HL-60 (cell line): ENCODE measurements around a stretch of chr3.

DNA sequence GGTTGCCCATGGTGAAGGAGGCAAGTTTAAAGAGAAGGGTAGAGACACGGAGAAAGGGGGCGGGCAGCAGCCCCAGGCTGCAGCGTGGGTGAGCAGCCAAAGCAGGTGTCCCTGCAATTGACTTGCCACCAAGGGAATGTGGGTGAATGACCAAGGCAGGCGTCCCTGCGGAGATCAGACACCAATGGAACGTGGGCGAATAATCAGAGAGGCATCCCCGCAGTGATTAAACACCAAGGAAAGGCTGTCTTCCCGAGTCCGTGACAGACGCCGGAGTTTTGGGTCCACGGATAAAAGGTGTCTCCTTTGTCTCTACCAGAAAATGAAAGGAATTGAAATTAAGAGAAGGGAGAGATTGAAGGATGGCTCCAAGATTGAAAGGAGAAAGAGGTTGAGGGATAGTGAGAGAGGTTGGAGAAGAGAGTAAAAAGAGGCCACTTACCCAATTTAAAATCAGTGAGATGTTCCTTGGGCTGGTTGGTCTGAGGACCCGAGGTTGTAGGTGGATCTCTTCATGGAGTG lies 16.1 kb downstream of the MAP3K13 start:
- RRBS: no CpG with 5 or more reads among the region's 14 CpGs

DNA sequence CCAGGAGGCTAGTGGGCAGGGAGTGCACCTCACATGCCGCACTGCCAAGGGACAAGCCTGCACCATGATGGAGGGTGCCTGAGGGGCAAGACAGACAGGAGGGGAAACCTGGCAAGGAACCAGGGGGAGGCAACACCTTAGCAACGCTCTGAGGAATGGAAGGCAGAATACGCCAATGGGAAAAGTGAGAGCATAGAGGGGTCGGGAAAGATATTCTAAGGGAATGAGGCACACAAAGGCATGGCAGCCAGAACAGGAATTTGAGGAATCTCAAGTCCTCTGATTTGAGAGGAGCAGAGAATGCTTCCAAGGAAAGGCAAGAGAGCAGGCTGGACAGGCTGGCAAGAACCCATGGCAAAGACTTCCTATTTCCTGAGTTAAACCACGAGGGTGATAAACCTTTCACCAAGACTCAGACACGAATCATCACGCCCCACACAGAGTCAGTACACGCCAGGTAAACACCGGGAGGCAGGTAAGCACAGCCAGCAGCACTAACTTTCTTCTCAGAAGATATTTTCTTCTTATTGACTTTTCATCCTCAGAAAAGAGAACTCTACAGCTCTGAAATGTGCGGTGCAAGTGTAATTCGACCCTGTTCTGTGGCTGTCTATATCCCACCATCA lies 109.8 kb downstream of the IGF2BP2 start:
- RRBS: no CpG with 5 or more reads among the region's 11 CpGs

GRCh38 chr3:185764495-185765072 lies 60.3 kb downstream of the IGF2BP2 start:
- RRBS: no CpG with 5 or more reads among the region's 5 CpGs

GRCh38 chr3:185820788-185821628 lies 3.8 kb downstream of the IGF2BP2 start:
- RRBS: no CpG with 5 or more reads among the region's 5 CpGs

GRCh38 chr3:185915712-185916658 lies 21.8 kb downstream of the TRA2B start:
- RRBS: no CpG with 5 or more reads among the region's 7 CpGs

- RRBS: no CpG with 5 or more reads among the region's 3 CpGs
Observed at GRCh38 chr3:185922051-185922554, 15.7 kb downstream of the TRA2B start.

- RRBS: no CpG with 5 or more reads among the region's 12 CpGs
Observed at GRCh38 chr3:185938131-185938399, 251 bp upstream of the TRA2B start.

DNA sequence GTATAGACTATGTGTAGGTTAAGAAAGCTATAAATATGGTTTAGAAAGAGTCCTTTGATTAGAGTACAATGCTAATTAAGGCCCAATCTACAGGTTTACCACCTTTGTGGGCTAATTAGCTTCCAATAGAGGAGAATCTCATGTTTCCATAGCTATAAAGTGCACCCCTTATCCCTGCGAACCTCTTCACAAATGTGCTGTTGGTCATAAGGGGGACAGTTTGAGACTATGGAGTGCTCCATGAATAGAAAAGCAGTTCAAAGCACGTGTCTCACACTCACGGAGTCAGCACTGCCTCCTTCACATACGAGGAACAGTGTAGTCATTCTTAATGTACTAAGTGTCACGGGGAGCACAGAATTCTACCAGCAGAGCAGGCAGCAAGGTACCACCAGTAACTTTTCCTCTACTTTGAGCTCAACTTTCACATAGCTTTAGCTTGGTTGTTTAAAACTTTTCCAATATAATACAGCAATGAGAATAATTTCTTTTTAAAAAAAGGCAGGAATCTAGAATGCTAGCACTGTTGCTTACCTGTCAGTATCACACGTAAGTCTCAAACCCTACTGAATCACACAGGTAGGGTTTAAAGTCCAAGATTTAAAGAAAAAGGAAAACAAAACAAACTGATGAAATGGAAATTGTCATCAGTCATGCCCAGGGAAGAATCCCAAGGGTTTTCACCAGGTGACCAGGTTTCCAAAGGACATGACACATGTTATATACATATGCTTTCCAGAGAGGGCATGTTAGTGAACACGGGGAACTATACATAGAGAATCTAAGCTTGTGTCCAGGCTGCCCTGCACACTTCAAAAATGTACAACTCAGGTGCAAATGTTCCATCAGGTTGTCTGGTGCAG lies 61.9 kb downstream of the ETV5 start:
- RRBS: no CpG with 5 or more reads among the region's 7 CpGs

GRCh38 chr3:186121936-186122500 lies 13.1 kb upstream of the ETV5 start:
- RRBS: no CpG with 5 or more reads among the region's 3 CpGs

DNA sequence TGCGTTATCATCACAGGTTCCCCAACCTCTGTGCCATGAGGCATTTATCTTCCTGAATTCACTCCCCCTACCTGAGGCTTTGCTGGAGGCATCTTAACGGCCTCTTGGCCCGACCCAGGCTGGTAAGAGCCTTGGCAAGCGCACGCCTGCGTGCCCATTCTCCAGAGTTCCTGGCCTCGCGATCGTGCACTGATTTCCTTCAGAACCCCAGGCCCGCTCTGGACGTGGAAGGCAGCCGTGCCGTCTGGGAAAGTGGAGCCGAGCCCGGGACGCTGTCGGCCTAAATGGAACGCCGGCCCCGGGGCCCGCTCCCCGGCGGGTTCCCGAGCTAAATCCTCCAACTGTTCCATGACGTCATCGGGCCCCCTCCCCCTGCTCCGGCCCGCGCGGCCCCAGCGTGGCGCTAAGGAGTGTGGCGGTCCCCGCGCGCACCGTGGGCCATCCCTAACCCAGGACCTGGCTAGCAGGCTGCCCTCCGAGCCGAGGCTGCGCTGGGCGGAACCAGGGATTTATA lies 84.6 kb upstream of the ETV5 start:
- RRBS: over 99% methylated on average over 6 of the region's 41 CpGs

GRCh38 chr3:186281067-186281542 lies 80.9 kb downstream of the DGKG start:
- RRBS: no CpG with 5 or more reads among the region's 3 CpGs

DNA sequence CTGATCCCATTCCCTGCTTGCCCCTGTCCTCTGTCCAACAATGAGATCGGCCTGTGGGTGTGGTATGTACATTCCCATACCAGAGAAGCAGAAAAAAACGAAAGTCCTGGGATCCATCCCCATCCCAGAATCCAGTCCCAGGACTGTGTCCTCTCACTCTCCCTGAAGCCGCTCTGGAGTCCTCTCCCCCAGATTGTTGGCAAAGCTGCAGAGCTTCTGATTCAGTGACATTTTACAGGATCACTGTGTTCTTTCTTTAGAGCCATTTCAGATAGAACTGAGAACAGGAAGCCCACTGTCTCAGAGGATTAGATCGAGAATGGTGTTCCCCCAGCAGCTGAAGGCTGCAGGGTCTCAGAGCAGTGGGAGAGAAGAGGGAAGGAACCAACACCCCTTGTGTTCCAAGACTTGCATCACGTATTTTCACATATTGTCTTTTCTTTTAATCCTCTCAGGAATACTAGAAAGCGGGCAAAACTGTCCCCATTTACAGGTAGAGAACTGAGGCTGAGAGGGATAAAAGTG lies 21.6 kb upstream of the DGKG start:
- RRBS: no CpG with 5 or more reads among the region's 6 CpGs

DNA sequence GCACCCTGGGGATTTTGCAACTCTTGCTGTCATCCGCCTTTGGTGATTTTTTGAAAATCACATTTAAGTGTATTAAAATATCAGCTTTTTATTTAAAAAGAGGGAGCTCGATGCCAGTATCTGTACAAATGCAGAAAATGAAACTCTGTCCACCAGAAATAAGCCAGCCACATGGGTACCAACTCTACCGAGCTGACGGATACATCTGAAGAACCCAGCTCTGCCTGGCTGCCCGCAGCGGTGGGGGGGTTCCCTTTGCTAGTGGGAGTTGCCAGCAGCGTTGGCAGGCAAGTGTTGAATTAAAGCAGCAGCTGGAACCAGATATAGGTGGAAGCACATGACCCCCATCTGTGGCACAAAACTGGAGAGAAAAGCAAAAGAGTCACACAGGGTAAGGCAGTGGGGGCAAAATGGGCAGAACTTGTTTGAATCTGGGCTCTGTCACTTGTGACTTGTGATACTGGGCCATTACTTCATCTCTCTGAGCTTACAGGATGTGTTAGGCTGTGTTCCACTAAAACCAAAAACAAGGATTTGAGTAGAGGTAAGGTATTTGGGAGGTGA lies 17.9 kb downstream of the CRYGS start:
- RRBS: no CpG with 5 or more reads among the region's 7 CpGs

GRCh38 chr3:186532568-186533204 lies 11.5 kb downstream of the CRYGS start:
- RRBS: no CpG with 5 or more reads among the region's 2 CpGs

- RRBS: 94% methylated on average over 3 of the region's 15 CpGs
Observed at GRCh38 chr3:186596666-186597335, 16.1 kb upstream of the AHSG start.

DNA sequence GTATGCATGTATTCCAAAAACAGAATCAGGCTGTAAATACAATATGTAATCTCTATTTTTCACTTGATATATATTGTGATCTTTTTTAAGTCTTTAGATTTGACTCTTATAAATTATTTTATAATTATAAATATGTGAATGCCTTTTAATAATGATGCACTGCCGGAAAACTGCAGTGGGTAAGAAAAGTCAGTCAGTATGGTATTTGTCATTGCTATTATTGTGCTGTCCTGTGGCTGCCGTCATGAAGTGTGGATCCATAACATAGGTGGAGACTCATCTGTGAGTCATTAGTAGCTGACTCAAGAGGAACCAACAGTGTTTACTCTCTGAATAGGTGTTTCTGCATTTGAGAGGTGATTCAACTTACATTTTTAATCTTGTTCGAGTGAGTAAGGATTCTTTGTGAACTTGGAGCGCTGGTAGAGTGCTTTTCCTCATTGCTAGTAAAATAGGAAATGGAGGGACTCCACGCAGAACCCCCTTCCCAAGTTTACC lies 30.5 kb upstream of the EIF4A2 start:
- RRBS: no CpG with 5 or more reads among the region's 5 CpGs

DNA sequence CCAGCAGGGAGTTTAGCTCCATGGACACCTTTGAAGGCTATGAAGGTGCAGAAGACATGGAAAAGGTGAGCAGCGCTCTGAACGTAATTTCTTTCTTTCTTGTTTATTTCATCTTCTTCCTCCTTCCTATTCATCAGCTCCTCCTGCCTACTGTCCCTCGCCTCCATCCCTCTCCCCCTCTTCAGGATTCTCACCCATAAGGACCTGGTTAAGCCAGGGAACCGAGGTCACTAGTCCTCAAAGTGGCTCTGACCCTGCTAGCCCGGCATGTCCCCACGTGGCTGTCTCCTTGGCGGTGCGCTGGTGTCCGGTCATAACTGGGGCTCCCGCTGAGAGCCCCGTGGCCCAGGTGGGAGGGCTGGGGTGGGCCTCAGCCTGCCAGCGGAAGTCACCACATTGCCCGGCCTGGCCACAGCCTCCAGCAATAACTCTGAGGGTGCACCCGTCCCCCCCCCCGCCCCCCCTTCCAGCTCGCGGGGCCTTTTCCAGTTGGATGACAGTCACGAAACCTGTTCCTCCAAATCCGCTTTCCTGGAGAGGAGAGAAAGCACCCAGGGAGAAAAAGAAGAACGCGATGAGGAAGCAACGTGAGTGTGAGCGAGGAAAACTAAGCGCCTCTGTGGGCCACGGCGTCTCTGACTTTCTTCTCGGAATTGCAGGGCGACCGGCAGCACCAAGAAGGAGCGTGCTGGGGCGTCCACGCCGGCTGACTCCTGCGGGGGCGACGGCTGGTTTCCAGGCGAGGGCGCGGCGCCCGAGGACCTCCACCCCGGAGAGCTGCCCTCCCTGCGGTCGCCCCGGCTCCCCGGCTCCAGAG lies 15.7 kb upstream of the ADIPOQ start:
- RRBS: 7% methylated on average over 15 of the region's 46 CpGs

- RRBS: 3% methylated on average over 5 of the region's 53 CpGs
Observed at GRCh38 chr3:186931155-186932183, 1.1 kb downstream of the ST6GAL1 start.

DNA sequence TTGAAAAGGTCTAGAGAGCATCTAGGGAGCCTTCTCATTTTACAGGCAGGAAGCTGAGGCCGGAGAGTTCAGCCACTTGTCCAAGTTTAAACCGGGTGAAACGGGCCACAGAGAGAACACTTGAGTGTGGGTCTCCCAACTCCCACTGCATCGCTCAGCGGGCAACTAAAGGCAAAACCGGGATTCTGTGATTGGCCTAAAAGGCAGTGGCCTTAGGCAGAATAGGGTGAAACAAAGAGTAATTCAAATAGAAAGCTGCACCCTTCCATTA lies 1.8 kb downstream of the ST6GAL1 start:
- RRBS: 78% methylated on average over 5 of the region's 6 CpGs

- RRBS: no CpG with 5 or more reads among the region's 16 CpGs
Observed at GRCh38 chr3:186964892-186965788, 34.8 kb downstream of the ST6GAL1 start.